Skeletal muscle cell (primary cell): ENCODE measurements around the gene FAM240C.

- RRBS: 2% methylated on average over 33 of the region's 130 CpGs
These were observed 5.4 kb upstream of the NEU4 start for GRCh38 chr2:241803186-241804403.

GRCh38 chr2:241810787-241811105 is 1.8 kb downstream of the NEU4 start:
- RRBS: no CpG with 5 or more reads among the region's 10 CpGs

- RRBS: no CpG with 5 or more reads among the region's 28 CpGs
These were observed at the start of gene FAM240C for GRCh38 chr2:241900145-241900865. TSS of gene FAM240C (minus strand) at chr2:241900464.

DNA sequence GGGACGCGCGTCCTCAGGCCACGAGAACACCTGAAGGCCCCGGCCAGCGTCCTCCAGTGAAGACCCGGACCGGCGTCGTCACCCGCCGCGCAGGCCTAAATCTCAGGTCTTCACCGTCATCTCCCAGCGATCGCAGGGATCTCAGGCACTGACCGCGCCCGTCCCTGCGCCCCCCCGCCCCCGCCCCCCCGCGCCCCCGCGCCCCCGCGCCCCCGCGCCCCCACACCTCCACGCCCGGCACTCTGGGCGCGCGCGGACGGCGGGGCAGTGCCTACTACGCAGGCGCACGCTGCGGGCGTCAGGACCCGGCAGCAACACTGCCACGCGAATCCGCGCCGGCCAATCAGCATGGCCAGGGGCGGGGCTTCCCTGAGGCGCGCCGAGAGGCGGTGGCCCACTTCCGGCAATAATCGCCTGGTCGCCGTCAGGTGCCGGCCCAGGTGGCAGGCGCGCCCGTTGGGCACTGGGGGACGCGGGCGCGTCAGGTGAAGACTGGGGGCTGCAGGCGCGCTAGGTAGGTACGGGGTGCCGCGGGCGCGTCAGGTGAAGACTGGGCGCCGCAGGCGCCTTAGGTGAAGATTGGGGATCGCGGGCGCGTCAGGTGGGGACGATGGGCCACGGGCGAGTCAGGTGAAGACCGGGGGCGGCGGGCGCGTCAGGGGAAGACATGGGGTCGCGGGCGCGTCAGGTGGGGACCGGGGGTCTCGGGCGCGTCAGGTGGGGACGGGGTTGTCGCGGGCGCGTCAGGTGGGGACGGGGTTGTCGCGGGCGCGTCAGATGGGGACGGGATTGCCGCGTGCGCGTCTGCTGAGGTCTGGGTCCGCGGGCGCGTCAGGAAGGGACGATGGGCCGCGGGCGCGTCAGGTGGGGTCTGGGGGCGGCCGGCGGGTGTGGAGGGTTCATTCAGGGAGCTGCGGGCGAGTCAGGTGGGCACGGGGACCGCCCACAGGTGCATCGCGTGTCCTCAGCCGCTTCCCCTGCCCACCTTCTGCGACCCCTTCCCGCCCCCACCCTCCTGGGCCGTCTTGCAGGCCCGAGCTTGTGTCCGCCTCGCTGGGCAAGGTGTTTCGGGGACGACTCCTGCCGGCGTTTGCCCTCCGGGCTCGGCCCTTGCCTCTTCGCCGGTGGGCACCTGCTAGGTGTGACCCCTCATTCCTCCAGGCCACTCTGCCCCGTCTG is 188.4 kb upstream of the FAM240C start:
- RRBS: under 1% methylated on average over 16 of the region's 145 CpGs